Measurements from ENCODE around the gene BUB3.

DNA sequence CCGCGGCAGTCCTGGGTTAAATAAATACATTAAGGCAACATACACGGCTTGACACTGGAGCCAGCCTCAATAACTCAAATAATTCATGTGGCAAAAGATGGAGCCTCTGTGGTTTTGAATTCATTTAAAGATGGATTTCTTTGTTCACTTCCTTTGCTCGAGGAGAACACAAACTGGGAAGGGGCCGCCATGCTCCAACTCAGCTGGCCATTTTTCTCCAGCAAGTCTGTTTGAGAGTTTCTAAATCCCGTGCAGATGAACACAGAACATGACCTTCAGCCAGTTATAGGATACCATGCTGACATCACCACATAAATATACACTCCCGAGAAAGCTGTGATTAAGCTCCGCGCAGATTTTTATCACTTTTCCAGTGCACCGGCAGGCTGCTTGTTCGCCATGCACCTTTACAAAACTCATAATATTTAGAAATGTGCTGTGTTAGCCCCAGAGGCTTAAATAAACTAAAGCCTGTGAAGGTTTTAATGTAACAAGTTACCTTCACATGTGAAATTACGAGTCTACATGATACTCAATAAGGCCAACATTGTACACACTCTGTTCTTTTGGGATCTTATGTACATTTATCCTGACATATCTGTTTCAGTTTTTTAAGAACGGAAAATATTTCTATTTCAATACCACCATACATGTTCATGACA, 192.4 kb downstream of the WDR11 start:
- PRO-cap = no peak

DNA sequence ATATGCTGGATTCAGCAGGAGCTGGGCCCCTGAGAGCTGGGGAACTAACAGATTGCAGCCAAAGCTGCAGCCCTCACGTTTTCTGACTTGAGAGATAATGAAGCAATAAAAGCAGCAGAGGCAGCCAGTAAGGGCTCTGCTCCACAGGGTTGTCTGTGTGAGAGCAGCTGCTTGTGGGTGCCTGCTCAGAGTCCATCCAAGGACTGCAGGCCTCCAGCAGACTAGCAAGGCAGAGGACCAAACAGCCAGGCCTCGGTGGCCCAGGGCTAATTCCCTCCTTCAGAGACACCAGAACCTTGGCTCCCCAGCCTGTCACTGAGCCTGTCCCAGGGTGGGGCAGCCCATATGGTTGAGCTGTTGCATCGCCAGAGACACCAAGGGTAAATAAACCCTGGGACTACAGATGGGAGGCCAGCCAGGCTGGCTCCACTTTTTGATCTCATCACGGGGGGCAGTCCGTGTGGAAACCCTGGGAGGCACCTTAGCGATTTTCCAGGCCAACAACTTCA, 229.2 kb downstream of the WDR11 start:
- PRO-cap = no peak

GRCh38 chr10:121449474-121450025, 148.7 kb downstream of the FGFR2 start:
- PRO-cap = no peak

- PRO-cap = no peak
Measured at GRCh38 chr10:121594523-121595030, 3.7 kb downstream of the FGFR2 start.

- PRO-cap = no peak
Measured at GRCh38 chr10:121779837-121780516, 147.9 kb downstream of the ATE1 start.

GRCh38 chr10:121928860-121929084, 941 bp upstream of the ATE1 start:
- PRO-cap = no peak

- PRO-cap = no peak
Measured at GRCh38 chr10:122052744-122053160, 63.8 kb downstream of the TACC2 start.

DNA sequence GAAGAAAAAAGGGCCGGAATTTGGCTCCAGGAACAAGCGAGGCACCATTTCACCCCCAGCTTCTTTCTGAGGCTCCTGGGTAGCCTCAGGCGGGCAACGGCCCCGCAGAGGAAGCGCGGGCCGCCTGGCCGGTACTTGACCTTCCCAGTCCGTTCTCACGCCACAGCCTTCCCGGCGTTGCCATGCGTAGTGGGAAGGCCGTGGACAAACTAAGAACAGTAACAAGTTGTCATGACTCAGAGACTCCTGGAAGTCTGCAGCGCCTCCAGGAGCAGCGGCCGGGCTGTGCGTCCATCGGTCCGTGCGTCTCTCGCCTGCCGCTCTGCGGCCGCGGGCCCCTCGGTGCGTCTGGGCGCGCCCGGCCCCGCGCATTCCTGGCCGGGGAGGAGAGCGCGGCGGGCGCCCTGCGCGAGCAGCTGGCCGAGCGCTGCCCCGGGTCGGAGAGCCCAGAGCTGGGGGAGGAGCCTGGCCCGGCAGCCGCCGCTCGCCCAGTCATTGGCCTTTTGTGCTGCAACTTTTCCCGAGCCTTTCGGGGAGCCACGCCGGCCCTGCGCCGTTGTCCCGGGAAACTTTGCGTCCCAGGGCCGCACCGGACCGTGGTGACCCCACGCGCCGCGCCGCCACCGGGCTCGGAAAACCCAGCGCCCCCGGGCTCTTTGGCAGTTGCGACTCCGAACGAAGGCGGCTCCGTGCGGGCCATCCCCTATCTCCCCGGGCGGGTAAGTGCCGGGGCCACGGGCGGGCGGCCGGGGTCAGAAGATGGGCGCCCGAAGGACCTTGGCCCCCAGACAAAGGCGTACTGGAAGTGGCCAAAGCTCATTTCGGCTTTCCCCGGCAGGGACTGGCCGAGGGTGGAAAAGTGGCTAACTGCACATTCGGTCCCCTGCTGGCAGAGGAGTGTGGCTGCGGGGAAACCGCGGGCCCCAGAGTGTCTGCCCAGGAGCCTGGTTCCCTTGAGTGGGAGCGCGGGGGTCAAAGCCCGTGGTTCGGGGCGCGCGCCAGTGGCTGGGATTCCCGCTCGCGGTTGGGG, 123.9 kb downstream of the TACC2 start:
- PRO-cap = bidirectional peak, plus-strand start at position 371 of the sequence, minus-strand start at position 376 of the sequence; bidirectional peak, plus-strand start at position 892 of the sequence, minus-strand start at position 843 of the sequence

- PRO-cap = no peak
Measured at GRCh38 chr10:122119769-122120835, 131.1 kb downstream of the TACC2 start.

- PRO-cap = no peak
Measured at GRCh38 chr10:122309955-122310721, 39.0 kb downstream of the BTBD16 start.

- PRO-cap = unidirectional peak, plus-strand start at chr10:122374042
Measured at GRCh38 chr10:122373614-122374150, 826 bp upstream of the PLEKHA1 start.

DNA sequence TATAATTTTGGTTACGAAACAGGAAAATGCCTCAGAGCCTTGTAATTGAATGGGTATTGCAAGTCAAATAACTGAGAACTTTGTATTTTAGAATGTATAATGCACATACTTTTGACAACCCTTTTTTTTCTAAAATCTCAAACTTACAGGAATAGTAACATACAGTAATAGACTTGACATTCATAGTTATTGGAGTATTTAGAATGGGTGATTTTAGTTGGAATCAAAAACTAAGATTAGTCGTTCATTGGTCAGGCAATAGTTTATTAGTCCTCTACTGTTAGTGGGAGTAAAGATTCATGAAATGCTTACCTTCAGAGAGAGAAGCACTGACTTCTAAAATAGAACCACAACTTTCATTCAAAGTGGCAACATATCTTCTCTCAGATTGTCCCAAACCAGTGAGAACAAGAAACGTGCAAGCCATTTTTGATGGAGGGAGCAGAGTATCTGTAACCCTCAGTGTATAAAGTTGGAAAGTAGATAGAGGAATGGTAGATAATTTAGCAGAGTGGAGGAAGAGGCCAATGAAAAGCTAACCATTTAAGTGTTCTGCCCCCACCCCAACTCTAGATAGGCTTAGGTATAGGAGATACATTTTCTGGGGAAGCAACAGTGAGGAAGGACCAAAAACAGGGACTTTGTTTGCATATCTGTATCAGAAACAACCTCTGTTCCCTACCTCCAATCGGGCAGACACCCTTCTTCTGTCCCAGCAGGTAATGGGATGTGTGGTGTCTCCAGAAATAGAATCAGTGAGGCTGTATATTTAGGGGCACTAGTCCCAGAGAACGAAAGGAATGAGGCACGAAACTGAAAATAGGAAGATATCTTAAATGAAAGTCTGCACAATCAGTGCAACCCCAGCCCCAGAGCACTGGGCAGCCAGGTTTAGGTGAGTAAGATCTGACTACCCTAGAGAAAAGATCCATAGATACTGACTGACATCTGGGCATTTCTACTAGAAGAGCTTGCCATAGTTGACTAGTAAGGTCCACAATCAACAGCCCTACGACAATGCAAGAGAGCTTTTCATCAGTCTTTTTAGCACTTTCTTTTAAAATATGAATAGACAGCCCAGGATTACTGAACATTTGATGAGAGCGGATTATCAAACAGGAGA, 27.9 kb downstream of the PLEKHA1 start:
- PRO-cap = no peak

DNA sequence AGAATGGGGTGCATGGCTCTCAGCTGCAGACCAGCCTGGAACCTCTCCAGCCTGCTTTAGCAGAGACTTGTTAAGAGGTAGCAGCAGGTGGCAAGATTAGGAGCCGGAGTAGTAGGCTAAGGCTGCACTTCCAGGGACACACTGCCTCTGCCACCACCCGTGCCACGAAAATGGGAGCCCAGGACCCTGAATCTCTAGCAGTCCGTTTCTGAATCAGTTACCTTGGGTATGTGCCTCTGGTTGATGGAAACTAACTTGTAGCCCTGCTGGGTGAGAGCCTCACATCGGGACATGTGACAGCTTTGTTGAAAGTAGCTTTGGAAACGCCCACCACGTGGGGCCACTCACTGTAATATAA, 25.9 kb downstream of the HTRA1 start:
- PRO-cap = no peak

DNA sequence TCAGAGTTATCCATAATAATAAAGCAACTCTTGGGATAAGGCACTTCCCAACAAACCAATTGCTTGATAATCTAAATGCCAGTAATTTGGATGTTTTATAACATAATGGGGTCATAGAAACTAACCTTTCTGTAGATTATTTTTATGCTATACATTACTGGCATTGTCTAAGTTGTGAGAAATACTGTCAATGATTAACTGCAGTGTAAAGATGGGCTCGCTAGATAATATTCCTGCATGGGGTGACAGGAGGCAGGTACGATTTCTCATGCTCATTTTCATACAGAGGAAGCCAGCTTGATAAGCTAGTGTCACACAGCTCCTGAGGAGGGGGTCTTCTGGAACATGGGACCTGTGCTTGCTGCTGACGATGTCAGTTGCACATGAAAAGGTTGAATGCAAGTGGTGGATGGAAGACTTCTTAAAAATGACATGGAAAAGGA, 27.7 kb upstream of the DMBT1 start:
- PRO-cap = no peak

DNA sequence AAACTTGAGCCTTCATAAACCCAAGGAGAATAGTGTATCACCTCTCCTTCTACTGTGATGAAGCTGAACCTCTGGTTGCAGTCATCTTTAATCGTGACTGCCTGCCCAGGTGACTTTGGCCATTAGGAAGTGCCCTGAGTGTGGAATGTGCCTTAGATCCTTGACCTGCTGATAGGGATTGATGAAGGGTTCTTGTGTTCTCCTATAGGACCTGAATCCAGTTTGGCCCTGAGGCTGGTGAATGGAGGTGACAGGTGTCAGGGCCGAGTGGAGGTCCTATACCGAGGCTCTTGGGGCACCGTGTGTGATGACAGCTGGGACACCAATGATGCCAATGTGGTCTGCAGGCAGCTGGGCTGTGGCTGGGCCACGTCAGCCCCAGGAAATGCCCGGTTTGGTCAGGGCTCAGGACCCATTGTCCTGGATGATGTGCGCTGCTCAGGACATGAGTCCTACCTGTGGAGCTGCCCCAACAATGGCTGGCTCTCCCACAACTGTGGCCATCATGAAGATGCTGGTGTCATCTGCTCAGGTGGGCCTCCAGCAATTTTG, 28.3 kb downstream of the DMBT1 start:
- PRO-cap = no peak

GRCh38 chr10:123007485-123007857, 1.1 kb downstream of the IKZF5 start:
- PRO-cap = no peak

DNA sequence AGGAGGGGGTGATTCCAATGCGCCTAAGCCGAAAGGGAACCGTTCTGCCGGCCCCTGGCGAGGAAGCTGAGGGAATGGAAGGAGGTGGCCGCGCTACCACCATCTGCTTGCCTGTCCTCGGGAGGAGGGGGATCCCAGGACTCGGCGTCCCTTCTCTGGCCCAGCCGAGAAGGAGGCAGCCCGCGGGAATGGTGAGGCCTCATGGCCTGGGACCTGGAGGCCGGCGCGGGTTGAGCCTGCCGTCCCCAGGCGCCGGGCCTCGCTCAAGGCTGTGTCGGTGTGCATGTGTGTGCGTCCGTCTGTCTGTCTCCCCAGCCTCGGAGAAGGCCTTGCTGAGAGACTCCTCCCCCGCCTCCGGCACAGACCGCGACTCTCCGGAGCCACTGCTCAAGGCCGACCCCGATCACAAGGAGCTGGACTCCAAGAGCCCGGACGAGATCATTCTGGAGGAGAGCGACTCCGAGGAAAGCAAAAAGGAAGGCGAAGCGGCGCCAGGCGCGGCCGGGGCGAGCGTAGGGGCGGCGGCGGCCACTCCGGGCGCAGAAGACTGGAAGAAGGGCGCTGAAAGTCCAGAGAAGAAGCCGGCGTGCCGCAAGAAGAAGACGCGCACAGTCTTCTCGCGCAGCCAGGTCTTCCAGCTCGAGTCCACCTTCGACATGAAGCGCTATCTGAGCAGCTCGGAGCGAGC, 1.1 kb downstream of the HMX3 start:
- PRO-cap = no peak

DNA sequence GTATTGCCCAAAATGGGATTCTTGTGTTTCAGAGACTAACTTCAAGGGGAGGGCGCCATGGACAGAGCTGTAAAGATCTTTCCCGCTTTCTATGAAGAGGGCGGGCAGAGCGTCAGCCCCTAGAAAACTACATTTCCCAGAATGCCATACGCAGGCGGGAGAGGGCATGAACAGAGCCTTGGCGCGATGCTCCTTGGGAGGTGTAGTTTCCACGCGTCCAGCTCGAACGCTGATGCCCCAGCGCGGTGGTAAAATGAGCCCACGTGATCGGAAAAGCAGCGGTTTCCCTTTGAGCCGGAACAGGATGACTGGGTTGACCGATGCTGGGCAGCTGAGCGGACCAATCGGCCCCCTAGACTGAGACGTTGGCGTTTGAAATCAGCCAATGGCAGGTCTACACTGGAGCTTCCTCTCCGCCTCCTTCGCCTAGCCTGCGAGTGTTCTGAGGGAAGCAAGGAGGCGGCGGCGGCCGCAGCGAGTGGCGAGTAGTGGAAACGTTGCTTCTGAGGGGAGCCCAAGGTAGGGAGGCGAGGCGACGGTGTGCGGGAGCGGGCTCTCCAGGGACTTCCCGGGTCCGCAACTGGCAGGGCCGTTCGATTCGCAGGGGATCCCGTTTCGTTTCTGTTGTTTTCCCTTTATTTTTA, at the start of gene BUB3:
Gene BUB3 (plus strand): TSS at position 436 of the 644 bp plus-strand sequence.
- PRO-cap = unidirectional peak, plus-strand start at position 436 of the sequence

DNA sequence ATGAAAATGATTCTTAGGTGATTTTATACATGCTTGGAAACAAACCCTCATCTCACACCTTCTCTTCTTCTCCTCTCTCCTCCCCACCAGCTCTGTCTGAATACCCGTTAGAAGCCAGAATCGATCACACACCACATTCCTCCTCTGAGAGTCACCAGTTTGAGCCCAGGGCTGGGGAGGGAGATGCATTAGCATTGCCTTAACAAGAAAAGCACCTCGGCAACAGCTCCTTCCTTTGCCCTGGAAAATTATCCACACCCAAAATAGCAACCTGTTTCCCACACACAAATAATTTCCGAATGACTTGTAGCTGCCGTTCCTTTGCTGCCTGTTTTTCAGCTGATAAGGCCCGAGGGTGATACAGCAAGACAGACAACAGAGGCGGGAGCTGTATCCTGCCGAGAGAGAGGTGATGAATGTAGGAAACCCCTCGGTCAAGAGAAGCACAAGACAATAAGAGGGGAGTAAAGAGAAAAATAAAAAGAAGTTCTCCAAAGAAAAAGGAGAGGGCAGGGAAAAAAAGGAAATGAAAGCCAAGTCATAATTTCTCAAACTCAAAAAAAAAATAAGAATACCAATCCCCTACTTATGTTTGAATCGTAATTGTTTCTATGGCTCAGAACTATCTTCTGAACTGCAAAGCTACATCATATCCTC, 91.2 kb downstream of the CPXM2 start:
- PRO-cap = no peak

GRCh38 chr10:123857921-123858463, 33.6 kb downstream of the CPXM2 start:
- PRO-cap = no peak